ENCODE results near the genes OR6C75 and ESYT1.

- PRO-cap: no peak
- RAMPAGE, long total RNA: no peak
These were observed 7.9 kb downstream of the GPR84 start for GRCh38 chr12:54356282-54356871.

DNA sequence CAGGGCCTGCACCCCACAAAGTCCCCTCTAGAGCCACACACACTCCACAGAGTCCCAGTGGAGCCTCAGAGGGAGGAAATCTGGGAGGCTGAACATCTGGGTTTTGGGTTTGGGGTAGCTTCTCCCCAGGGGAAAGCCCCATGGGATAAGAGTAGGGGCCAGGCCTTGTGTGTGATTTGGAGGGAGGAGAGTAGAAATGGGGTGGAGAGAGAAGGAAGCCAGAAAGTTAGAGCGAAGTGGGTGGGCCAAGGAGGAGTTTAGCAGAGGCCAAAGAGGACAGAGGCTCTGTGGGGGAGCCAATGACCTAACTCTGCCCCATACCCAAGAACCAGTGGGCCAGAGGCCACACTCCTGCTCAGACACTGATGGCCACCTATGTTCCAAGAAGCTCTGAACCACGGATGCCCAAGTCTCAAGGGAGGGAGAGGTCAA, 9.3 kb downstream of the ZNF385A start:
- PRO-cap: no peak
- RAMPAGE, long total RNA: no peak

- PRO-cap: no peak
- RAMPAGE, long total RNA: no peak
These were observed 5.6 kb upstream of the ZNF385A start for GRCh38 chr12:54390033-54390703.

- PRO-cap: no peak
- RAMPAGE, long total RNA: no peak
These were observed 11.5 kb downstream of the ITGA5 start for GRCh38 chr12:54407396-54408067.

GRCh38 chr12:54427903-54428709, 9.0 kb upstream of the ITGA5 start:
- PRO-cap: no peak
- RAMPAGE, long total RNA: no peak

- PRO-cap: no peak
- RAMPAGE, long total RNA: no peak
These were observed 13.6 kb downstream of the PDE1B start for GRCh38 chr12:54563005-54563398.

- PRO-cap: no peak
- RAMPAGE, long total RNA: no peak
These were observed 34.4 kb downstream of the MUCL1 start for GRCh38 chr12:54888776-54889097.

DNA sequence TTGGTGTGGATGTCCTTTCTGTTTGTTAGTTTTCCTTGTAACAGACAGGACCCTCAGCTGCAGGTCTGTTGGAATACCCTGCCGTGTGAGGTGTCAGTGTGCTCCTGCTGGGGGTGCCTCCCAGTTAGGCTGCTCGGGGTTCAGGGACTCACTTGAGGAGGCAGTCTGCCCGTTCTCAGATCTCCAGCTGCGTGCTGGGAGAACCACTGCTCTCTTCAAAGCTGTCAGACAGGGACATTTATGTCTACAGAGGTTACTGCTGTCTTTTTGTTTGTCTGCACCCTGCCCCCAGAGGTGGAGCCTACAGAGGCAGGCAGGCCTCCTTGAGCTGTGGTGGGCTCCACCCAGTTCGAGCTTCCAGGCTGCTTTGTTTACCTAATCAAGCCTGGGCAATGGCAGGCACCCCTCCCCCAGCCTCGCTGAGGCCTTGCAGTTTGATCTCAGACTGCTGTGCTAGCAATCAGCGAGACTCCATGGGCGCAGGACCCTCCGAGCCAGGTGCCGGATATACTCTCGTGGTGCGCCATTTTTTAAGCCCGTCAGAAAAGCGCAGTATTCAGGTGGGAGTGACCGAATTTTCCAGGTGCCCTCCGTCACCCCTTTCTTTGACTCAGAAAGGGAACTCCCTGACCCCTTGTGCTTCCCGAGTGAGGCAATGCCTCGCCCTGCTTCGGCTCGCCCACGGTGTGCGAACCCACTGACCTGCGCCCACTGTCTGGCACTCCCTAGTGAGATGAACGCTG, 40.7 kb downstream of the OR9K2 start:
- PRO-cap: no peak
- RAMPAGE, long total RNA: no peak

DNA sequence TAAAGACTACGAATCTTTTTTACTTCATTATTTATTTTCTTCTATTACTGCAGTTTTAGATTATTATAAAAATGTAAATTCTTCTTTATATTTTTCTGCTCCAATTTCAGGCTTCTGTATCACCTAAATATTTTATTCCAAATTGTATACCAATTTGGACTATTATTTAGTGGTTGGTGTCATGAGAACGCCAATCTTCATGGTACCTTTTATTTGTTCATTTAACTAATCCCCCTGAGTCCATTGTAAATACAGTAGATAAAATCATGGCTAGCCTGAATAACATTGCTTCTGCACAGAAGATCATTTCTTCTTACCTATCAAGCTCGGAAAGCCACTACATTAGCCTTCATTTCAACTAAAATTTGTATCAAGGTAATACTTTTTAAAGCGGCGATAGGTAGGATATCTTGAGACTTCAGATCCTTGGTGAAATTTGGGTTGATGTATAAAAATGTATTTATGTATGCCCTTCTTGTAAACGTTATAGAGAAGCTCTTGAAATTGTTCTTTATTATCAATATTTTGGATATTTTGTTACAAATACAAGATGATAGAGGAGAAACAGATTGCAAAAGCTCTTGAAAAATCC, at the start of gene OR6C75:
Gene OR6C75, plus strand, starts transcription at position 326 of the 592 bp plus-strand sequence.
- PRO-cap: no peak
- RAMPAGE, long total RNA: no peak

DNA sequence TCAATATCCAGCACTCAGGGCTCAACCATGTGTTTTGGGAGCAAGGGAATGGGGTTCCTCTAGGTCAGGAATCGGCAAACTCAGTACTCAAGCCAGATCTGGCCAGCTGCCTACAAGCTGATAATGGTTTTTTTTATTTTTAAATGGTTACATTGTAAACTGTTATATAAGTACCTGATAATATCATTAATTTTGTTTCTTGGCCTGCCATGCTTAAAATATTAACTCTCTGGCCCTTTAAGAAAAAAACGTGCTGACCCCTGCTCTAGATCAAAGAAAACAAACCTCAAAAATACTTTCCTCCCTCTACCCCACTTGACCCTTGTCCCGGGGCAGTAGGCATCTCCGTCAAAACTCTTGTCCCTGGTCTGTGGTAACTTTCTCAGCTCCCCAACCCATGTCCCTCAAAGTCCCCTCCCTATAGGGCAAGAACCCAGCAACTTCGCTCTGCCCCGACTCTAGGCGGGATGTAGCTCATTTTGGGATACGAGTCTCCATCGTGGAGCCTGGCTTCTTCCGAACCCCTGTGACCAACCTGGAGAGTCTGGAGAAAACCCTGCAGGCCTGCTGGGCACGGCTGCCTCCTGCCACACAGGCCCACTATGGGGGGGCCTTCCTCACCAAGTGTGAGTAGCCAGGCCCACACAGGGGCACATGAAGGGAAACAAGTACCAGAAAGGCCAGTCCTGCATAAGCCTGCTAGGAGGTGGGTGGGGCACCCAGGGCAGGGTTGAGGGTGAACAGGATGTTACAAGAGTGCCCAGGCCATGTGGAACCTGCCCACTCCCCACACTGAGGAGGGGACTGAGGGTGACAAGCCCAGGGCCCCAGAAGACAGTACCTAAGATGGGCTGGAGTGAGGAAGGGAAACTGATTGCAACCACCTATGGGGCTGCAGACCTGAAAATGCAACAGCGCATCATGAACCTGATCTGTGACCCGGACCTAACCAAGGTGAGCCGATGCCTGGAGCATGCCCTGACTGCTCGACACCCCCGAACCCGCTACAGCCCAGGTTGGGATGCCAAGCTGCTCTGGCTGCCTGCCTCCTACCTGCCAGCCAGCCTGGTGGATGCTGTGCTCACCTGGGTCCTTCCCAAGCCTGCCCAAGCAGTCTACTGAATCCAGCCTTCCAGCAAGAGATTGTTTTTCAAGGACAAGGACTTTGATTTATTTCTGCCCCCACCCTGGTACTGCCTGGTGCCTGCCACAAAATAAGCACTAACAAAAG, 3.6 kb downstream of the RDH5 start:
- PRO-cap: no peak
- RAMPAGE, long total RNA: no peak

DNA sequence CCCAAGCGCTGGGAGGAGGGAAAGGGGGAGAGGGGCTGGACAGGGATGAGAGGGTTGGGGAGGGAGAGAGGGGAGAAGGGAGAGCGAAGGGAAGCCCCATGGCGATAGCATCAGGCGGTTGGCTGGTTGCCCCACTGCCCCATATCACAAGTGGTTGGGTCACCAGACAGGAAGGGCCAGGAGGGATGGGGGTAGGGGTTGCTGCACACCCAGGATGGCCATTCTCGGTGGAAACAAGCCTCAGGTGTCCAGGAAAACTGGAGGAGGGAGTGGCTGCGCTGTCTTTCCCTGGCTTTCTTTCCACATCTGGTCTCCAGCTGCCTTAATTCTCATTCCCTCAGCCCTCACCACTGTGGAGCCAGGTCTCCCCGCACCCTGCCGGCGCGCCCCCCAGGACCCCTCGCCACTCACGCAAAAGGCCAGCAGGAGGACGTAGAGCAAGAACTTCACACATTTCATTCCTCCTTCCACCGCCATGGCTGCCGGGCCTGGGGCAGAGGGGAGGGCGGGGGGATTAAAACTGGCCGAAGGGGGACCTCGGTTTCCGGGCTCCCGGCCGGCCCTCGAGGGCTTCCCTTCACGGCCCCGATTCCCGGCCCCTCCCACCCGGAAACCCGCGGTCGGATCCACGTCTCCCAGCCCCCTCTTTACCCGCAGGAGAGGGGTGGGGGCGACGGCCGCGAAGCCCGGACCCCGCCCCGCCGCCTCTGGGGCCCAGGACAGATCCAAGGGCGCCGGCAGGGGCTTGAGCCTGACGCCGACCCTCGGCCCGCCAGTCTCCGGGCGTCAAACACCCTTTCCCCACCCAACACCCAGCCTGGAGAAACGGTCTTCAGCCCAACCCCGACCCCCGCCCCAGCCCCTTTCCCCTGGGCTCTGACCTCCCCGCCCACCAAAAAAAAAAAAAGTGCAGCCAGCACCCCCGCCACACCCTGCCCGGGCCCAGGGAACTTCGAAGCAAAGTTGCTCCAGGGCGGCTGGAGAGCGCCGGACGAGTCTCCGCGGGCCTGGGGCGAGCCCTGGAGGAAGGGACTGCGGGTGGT, 623 bp downstream of the CD63 start:
- PRO-cap: bidirectional peak, plus-strand start at position 656 of the sequence, minus-strand start at position 578 of the sequence
- RAMPAGE, long total RNA: no peak

GRCh38 chr12:55925722-55926197, 1.9 kb downstream of the PYM1 start:
- PRO-cap: unidirectional peak, plus-strand start at chr12:55926024; unidirectional peak, plus-strand start at chr12:55926056
- RAMPAGE, long total RNA: no peak

DNA sequence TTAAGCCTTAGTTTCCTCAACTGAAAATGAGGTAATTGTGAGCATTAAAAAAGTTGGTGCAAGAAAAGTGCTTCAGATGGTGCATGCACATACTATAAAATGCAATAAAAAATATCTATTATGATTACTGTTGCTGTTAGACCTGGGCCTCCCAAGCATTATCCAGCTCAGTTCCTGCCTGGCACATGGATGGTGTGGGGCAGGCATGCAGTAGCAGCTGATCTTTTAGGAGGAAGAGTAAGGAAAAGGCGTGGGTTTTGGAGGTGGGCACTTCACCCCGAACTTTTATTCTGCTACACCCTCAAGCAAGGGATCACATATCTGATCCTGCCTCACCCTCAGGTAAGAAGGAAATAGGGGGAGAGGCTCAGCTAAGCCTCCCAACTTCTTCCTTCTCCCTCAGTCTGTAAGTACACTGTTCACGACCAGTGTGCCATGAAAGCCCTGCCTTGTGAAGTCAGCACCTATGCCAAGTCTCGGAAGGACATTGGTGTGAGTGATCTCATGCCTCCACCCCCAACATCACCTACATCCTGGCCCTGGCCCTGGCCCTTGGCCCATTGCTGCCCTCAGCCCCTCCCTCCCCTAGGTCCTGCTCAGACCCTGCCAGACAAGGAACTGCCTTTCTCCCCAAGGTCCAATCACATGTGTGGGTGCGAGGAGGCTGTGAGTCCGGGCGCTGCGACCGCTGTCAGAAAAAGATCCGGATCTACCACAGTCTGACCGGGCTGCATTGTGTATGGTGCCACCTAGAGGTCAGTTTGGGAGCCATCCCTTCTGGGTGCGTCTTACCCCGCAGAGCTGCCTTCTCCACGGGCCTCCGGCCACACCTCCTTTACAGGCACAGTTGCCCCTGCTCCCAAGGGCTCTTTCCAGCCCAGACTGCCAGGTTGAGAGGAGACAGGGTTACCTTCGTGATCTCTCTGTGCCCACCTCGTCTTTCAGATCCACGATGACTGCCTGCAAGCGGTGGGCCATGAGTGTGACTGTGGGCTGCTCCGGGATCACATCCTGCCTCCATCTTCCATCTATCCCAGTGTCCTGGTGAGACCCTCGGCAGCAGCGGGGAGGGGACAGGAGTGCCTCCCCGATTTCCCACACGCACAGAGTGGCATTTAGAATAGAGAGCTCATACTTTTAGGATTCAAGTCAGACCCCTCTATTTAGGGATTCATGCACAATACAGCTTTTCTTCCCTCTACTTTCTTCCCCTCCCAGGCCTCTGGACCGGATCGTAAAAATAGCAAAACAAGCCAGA, 9.1 kb downstream of the DGKA start:
- PRO-cap: no peak
- RAMPAGE, long total RNA: no peak

DNA sequence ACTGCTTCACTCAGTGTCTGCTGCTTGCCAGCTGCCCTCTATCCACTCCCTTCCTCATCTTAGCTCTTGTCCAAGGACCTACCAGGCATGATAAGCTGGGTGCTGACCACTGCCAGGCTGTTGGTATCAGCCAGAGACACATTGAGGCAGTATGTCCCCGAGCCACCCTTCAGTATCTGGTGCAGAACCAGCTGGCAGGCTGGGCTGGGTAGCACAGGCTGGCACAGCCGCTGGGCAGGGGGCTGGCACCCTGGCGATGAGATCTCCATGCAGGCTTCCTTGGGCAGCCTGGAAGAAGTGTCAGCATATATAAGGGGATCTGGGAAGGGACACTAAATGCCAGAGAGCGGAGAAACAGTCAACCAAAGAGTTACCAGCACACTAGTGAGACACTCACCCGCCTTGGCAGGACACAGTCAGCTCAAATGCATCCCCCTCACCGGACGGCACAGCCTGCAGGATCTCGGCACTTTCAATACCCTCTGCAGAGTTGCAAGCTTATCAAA, 10.4 kb downstream of the PMEL start:
- PRO-cap: no peak
- RAMPAGE, long total RNA: no peak

GRCh38 chr12:56007164-56008524, 10.6 kb downstream of the SUOX start:
- PRO-cap: bidirectional peak, plus-strand start at chr12:56007858, minus-strand start at chr12:56007740
- RAMPAGE, long total RNA: no peak

DNA sequence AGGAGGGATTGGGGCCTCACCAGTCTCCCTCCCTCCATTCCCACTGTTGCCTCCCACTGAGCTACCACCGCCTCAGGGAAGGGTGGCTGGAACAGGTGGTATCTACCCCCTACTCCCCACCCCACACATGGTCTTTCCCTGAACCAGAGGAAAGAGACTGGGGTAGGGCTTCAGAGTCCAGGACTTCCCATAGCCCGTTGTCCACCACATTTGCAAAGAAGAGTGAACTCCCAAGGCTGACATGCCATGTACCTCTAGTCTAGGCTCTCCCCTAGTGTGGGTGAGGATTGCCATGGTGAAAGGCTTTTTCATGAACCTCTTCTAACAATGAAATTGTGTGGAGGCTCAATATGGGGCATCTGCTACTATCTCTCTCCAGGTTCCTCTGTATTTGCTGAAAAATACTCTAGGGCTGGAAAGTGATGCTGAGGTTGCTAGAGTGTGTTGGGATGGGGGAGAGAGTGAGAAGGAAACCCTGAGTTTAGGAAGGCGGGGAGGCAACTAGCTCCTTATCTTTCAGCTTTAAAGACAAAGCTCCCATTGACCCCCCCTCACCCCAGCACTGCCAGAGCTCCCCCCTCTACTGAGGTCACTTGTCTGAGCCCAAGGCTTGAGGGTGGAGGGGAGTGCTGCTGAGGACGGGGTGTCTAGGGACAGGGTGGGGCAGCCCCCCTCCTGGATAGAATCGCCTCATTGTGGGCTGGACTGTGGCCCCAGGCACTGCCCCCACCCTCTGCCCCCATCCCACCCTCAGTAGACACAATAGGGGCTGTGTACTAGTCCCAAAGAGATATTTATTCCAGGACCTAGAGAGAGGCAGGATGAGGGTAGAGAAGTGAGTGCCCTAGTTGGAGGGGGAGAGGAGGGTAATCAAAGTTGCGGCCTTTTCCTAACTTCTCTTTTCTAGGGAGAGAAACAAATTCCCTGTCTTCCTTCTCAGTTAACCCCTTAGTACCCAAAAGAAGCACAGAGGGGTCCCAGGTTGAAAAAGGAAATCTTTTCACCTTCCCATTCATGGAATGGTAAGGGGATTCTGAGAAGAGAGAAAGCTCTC, 2.9 kb downstream of the ERBB3 start:
- PRO-cap: no peak
- RAMPAGE, long total RNA: no peak

DNA sequence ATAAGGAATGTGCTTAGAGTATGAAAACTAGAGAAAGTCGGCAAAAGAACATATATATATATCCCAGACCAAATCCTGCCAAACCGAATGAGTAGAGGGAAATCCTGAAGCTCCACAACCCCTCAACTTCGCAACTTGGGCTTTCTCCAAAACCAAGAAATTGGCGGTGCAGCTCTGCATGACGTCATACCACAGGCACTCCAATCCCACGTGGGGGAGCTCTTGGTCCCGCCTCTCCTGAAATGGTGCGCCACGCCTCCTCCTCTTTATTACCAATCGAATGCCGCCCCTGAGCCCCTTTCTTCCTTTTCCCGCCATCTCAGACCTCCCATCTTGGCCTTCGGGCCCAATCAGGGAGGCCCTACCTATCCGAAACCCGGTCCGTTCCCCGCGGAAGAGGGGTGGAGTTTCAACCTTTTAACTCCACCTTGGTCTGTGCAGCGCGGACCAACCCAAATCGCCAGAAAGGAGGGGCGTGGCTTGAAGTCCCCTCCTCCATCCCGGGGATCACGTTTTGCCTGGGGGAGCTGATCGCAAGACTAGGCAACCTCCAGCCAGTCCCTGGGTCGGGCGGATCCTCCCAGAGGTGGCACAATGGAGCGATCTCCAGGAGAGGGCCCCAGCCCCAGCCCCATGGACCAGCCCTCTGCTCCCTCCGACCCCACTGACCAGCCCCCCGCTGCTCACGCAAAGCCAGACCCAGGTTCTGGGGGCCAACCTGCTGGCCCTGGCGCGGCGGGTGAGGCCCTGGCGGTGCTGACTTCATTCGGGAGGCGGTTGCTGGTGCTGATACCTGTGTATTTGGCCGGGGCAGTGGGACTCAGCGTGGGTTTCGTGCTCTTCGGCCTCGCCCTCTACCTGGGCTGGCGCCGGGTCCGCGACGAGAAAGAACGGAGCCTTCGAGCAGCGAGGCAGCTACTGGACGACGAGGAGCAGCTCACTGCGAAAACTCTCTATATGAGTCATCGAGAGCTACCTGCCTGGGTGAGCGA, at the start of gene ESYT1:
Gene ESYT1, plus strand, starts transcription at position 542 of the 992 bp plus-strand sequence.
- PRO-cap: bidirectional peak, plus-strand start at position 557 of the sequence, minus-strand start at position 137 of the sequence; unidirectional peak, plus-strand start at position 765 of the sequence; unidirectional peak, plus-strand start at position 883 of the sequence
- RAMPAGE, long total RNA: no peak

DNA sequence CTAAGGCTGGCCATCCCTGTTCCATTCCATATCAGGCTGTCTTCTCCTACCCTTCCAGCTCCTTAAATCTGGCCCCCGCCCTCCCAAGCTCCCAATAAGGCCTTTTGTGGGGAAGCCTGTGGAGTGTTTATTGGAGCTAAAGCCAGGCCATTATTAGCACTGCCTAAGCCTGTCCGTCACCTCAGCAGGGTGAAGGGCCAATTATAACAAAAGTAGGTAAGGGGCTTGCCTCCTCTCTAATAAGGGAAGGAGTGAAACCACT, 3.6 kb downstream of the MYL6 start:
- PRO-cap: no peak
- RAMPAGE, long total RNA: no peak

DNA sequence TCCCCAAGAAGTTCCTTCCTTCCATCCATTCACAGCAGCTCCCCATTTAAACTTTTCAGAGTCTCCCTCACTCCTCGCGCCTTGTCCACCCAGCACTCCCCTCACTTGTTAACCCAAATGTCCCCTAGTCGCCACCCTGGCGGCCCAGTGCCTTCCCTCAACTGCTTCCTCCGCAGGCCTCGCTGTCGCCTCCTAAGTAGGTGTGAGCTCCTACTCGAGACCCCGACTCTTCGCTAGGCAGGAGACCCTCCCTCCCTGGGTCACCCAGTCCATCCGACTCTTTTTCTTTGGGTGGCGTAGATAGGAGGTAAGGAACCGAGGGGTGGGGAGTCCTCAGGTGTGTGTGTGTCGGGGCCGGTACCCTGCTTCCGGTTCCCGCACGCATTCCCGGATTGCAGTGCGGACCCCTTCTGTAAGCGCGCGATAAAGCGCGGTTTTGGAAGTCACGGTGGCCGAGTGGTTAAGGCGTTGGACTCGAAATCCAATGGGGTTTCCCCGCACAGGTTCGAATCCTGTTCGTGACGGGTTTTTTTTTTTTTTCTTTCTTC, 713 bp upstream of the SMARCC2 start:
- PRO-cap: bidirectional peak, plus-strand start at position 440 of the sequence, minus-strand start at position 374 of the sequence
- RAMPAGE, long total RNA: no peak

DNA sequence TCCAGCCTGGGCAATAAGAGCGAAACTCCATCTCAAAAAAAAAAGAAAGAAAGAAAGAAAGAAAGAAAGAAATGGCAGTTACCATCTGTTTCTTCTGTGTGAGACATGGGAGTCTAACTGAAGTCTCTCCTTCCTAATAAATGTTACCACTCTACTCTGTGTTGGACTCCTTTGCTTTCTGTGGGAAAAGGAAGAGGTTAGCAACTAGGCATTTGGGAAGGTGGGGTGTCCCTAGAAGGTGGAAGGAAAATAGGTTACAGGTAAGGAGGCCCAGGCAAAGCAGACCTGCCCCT, 204 bp upstream of the SLC39A5 start:
- PRO-cap: no peak
- RAMPAGE, long total RNA: no peak

All from OCI-LY7 (cell line).